Osteoblast (primary cell): ENCODE results near the gene UBE2N.

DNA sequence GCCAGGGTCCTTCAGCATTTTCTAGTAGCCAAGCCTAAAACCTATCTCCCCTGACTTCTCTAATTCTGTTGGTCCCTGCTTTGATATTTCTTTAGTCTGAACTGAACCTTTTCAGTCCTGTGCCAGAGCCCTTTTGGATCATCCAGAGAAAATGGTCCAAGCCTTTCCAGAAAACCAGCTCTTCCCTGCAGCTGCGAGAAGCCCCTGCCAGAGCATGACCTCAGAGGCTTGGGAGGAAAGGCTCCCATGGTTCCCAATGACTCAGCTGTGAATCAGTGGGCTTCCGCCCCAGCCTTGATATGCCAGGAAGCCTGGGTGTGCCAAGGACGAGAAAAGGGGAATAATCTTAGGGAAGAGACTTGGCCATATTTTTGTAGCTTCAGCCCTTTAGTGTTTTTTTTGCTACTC is 43.3 kb downstream of the PLEKHG7 start:
- CAGE, long polyA plus RNA: no peak
- RRBS: no CpG with 5 or more reads among the region's 3 CpGs

- CAGE, long polyA plus RNA: no peak
- RRBS: no CpG with 5 or more reads among the region's 5 CpGs
Measured at GRCh38 chr12:92926964-92927651, 2.0 kb downstream of the EEA1 start.

DNA sequence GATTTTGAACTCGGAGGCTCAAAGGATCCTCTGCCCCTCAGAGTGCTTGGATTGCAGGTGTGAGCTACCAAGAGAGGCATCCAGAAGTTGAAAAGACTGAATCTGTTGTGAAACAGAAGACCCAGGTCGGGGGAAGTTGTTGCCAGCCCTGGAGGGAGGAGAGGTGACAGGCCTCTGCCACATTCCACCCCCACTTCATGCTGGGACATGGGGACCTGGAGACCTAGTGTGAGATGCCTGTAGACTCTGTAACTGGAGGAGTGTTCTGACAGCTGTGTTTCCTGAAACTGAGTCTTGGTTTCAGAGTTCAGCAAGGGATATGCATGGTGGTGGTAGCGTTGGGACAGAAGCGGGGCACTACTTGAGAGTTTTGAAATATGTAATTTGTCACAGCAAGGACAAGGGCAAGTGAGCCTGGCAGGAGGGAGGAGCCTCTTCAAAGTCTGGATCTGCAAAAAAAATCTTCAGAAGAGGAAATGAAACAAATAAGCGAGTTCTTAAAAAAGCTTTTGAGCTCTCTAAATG is 58.8 kb upstream of the EEA1 start:
- CAGE, long polyA plus RNA: no peak
- RRBS: no CpG with 5 or more reads among the region's 5 CpGs

- CAGE, long polyA plus RNA: no peak
- RRBS: no CpG with 5 or more reads among the region's 5 CpGs
Measured at GRCh38 chr12:93019495-93020383, 90.6 kb upstream of the EEA1 start.

- CAGE, long polyA plus RNA: no peak
- RRBS: no CpG with 5 or more reads among the region's 7 CpGs
Measured at GRCh38 chr12:93122455-93123306, 193.6 kb upstream of the EEA1 start.

DNA sequence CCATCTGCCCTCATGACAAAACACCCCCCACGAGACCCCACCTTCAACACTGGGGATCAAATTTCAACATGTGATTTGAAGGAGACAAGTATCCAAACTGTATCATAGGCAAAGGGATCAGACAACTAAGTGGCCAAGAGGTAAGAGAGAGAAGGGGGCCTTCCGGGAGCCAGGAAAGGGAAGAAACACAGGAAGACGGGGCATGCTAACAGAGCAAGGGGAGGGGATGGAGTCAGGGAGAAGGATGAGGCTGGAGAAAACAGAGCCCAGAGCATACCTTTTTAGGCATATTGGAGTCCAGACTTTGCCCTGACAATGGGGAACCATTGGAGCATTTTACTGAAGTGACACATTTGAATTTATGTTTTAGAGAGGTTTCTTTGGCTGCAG is 204.4 kb upstream of the NUDT4 start:
- CAGE, long polyA plus RNA: no peak
- RRBS: no CpG with 5 or more reads among the region's 3 CpGs

DNA sequence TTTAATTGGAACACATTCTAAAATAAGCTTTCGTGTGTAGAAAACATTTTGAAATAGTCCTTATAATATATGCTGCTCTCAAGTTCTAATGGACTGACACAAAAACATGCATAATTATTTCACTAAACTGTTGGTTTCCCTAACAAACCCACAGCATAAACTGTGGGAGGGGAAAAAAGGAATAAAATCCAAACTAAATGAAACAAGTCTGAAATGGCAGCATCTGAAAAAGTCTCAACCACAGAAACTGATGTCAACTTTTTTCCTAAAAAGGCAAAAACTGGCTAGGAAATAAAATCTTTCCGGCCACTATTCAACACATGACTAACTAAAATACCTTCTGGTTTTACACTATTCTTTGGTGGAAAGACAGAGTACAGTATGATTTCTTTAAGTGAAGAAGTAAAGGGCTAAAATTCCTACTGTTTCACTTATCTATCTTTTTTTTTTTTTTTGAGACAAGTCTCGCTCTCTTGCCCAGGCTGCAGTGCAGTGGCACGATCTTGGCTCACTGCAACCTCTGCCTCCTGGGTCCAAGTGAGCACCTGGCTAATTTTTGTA is 25.7 kb downstream of the UBE2N start:
- CAGE, long polyA plus RNA: no peak
- RRBS: no CpG with 5 or more reads among the region's 4 CpGs

DNA sequence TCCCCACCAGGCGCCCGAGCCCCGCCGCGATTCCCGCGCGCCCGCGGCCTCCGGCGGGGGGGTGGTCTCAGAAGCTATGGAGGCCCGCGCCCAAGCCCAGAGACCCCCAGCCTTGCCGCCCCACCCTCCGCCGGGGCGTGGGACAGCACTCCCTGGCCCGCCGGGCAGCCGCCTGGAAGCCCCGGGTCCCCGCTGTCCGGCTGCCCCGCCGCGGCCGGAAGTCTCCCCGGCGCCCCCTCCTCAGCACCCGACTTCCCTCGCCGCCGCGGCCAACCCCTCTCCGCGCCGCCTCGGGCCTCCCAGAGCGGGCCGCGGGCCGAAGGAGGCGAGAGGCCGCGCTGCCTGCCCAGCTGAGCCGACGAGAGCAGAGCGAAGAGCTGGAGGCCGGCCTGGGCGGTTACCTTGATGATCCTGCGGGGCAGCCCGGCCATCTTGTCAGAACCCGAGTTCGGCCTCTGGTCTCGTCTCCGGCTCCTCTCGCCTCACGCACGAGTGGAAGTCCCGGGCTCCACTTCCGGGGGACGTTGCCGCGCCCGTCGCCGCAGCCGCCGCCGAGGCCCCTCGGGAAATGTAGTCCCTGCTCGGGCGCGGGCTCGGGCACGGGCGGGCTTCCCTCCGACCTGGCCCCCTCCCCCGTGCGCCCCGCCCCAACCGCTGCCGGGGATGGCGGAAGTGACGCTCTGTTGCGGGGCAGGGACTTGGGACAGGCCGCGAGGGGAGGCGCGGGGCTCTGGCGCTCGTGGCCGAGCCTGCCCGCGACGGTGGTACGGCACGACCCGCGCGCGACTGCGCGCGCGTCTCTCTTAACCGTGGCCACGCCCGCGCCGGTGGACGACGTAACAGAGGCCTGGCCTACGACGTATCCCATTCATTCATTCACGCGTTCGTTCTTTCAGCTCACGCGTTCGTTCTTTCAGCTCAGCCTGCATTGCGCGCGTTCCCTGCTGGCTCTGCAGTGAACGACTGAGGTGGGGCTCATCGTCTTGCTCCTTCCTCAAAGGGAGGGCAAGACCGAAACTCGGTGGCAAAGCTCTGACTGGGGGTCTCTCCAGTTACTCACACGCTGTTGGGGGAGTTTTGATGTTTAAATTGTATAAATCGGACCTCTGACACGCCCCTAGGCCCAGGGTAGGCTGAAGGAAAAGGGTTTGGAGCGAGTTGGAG is at the start of gene UBE2N:
Gene UBE2N, minus strand, starts transcription at position 494 of the 1,164 bp plus-strand sequence.
- CAGE, long polyA plus RNA: no peak
- RRBS: under 1% methylated on average over 11 of the region's 133 CpGs

DNA sequence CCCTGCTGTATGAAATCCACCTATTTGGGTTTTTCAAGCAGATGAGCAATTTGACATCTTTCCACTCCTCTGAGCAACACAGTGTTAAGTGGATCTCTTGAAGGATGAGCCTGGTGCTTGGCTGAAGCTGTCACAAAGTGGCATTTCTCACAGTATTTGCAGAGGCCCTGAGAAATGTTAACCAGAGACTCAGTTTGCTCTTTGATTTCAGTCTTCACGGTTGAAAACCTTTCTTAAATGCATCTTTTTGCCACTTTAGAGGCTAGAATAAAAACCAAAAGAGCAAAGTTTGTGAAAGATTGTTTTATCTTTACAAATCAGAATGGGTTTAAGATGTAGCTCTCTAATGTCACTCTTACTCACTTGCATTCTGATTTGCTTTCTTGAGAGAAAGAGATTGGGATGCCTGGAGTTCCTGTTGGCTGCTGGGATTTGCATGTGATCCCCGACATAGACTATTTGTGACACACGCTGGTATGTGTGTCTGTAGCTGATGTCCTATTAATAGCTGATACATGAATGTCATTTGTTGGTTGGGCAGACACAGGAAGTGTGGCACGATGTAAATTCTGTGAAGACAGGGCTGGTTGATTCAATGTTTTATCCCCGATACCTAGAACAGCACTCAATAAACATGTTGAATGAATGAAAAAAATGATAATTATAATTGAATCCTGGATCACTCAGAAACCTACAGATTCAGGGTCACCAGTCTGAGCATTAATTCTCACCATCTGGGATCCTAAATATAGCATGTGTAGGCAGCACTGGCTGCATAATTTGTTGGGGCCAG is 35.8 kb upstream of the SOCS2 start:
- CAGE, long polyA plus RNA: no peak
- RRBS: no CpG with 5 or more reads among the region's 5 CpGs

- CAGE, long polyA plus RNA: no peak
- RRBS: 90% methylated on average over 4 of the region's 16 CpGs
Measured at GRCh38 chr12:93574229-93575305, 2.1 kb downstream of the SOCS2 start.

GRCh38 chr12:93592639-93592947 is 20.1 kb downstream of the SOCS2 start:
- CAGE, long polyA plus RNA: no peak
- RRBS: no CpG with 5 or more reads among the region's 2 CpGs

GRCh38 chr12:93641325-93641764 is 35.8 kb upstream of the CRADD start:
- CAGE, long polyA plus RNA: no peak
- RRBS: no CpG with 5 or more reads among the region's 27 CpGs

DNA sequence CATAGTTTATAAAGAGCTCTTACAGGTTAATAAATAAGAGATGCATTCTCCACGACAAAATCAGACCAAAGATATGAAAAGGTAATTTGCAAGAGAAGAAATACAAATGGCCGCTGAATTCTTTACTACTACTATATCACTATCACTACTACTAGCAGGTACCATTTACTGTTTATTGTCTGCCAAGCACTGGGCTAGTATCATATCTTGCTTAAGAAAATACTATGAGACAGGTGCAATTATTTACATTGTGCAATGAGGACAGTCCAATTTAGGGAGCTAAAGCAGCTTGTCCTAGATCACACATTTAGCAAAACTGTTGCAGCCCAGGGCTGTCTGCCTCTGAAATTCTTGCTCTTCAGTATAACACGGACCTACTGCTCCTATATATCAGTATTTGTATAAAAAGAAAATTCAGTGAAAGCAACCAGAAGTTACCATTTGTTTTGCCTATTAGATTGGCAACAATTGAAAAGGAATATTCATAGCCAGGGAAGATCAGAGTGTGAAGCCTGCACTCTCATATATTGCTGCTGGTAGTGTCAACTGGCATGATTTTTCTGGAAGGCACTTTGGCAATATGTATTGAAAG is 52.8 kb downstream of the CRADD start:
- CAGE, long polyA plus RNA: no peak
- RRBS: no CpG with 5 or more reads among the region's 3 CpGs

DNA sequence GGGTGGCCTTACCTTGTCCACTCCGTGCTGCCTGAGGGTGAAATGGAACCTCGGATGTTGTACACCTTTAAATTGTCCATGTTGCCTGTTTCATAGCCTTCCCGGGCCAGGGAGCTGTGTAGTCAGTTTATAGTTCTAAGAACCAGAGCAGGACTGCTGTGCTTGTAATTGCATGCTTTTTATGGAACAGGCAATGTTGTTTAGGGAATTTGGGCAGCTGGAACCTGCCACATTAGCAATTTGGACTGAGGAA is 60.4 kb downstream of the CRADD start:
- CAGE, long polyA plus RNA: no peak
- RRBS: no CpG with 5 or more reads among the region's 3 CpGs

DNA sequence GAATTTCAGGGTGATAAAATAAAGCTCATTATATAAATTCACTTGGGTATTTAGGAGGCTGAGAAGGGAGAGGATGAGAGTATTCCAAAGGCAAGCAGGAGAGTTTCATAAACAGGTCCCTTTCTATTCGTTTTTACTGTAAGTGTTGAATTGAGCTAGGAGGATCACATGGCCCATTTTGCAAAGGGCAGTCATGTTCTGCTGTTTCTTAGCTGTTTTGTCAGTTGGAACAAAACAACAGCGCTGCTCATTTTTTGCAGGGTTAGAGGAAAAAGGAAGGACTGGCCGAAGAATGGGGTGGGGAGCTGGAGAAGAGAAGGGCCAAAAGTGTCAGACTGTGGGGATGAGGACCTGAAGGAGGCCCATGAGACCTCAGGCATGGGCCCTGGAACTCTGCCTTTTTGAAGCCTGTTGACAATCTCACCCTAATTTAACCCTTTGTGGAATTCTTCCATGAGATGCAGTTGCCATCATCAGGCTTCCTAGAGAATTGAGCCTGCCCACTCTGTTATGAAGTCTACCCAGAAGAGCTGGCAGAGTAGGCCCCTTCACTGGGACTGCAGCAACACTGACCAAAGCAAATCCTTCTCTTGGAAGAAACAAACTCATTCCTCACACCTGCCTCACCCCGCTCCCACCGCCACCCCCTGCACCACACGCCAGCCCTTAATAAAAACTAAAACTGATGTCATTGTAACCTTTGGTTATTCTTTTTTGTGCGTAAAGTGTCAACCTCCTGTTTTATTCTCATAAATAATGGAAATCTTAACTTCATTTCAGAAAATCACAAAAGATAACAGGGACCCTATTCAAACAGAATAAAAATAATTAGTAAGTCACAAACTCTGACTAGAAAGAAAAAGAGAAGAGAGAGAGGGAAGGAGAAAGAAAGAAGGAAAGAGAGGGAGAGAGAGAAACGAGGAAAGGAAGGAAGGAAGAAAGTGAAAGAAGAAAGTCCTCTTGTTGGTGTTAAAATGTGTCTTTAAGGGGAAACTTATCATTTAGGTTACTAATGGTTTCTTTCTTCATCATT is 61.1 kb downstream of the CRADD start:
- CAGE, long polyA plus RNA: no peak
- RRBS: no CpG with 5 or more reads among the region's 8 CpGs

DNA sequence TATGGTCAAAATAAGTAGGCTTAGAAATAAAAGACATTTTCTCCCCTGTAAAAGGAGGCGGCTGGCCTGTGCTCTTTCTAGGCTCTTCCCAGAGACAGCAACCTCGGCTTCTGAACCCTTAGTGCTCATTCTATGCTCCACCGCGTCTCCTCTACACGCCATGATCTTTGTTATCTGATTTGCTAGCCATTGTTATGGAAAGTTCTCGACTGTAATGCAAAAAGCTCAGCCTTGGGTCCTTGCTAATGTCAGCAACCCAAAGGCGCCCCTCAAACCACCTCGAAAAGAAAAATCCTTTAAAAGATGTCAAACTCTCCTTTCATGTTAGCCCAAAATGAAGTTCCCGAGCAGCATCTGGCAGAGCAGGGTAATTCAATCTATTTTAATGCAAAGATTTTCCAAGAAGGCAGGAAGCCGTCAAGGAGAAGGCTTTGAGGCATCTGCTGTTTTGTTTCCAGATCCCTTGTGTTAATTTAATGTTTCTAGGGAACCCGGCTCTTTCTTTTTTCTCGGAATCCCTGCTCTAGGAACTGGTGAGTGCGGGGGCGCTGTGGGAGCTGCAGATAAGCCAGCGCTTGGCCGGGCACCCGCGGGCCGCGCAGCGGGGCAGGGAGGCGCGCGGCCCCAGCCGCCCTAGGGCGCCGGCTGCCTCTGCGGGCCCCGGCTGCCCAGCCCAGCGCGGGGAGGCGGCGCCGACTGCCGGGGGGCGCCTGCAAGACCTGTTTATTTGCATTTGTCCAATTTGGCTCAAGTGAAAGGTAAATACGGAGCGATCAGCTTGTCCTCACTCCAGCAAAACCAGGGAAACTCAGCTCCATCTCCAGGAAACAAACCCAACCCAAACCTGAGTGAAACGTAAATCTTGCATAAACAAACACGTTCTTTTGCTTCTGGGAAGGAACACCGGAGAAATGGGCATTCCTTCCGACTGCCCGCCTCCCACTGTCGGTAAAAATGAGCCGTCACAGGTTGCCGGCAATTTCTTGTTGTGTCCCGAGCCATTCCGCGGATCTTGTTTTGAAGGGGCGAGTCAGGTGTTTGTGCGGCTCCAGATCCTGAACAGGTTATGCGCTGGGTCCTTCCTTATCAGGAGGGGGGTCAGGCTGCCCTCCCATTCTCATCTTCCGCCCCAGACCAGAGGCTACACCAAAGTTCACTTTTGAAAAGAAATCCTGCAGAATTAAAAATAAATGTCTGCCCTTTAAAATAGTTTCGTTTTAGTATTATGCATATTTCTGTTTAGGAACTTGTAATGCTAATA is 65.1 kb downstream of the CRADD start:
- CAGE, long polyA plus RNA: no peak
- RRBS: 2% methylated on average over 29 of the region's 54 CpGs

DNA sequence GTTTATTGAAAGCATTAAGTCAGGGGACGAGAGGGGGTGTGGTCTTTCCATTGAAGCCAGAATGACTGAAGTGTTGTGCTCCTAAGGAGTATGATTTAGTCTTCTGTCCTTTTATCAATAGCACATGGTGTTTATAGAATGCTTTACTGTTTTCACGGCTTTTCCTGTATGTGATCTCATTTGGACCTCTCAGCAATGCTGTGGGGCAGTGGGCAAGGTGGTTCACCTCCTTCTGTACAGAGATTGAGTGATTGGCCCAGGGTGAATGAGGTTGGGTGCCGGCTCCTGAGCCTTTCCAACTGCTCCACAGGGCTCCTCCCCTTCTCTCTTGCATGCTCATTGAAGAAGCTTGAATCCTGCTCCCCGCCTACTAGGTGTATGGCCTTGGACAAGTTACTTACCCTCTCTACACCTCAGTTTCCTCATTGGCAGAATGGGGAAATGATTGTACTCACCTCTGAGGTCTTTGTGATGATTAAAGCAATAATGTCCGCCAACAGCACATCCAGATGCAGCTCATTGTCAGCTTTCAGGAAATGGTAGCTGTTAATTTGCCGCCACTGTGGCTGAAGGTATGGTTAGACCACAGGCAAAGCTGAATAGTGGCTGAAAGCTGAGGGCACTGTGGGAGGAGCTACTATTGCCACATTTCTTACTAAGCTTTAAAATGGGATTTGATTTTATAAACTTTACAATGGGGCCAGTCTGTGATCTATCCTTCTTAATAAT is 174.0 kb downstream of the CRADD start:
- CAGE, long polyA plus RNA: no peak
- RRBS: no CpG with 5 or more reads among the region's 6 CpGs

GRCh38 chr12:93894365-93895447 is 217.5 kb downstream of the CRADD start:
- CAGE, long polyA plus RNA: no peak
- RRBS: 3% methylated on average over 4 of the region's 23 CpGs

GRCh38 chr12:94276555-94277162 is 128.3 kb downstream of the PLXNC1 start:
- CAGE, long polyA plus RNA: no peak
- RRBS: no CpG with 5 or more reads among the region's 7 CpGs

GRCh38 chr12:94460161-94460941 is 684 bp upstream of the CEP83 start:
- CAGE, long polyA plus RNA: no peak
- RRBS: 2% methylated on average over 8 of the region's 35 CpGs